NT2/D1 (cell line): ENCODE measurements around the gene PTPN14.

DNA sequence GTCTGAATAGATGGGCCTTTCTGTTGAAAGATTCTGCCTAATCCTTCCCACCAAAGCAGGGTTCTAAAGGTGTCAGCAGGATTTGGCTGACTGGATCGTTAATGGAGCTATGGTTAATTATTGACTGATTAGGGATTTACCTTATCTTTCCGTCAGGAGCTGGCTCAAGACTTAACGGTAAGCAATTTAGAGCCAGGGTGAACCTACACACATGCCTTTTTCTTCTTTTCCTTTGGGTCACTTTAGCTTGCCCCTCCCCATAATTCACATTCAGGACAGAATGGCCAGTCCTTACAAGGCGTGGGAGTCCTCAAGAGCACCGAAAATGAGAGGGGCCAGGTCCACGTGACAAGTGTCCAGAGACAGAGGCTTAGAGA, 10.8 kb upstream of the PROX1 start:
- RRBS, 2 experiments: no CpG with 5 or more reads among the region's 6 CpGs

- RRBS, 2 experiments: no CpG with 5 or more reads among the region's 9 CpGs
Measured at GRCh38 chr1:213977452-213977972, 10.3 kb upstream of the PROX1 start.

DNA sequence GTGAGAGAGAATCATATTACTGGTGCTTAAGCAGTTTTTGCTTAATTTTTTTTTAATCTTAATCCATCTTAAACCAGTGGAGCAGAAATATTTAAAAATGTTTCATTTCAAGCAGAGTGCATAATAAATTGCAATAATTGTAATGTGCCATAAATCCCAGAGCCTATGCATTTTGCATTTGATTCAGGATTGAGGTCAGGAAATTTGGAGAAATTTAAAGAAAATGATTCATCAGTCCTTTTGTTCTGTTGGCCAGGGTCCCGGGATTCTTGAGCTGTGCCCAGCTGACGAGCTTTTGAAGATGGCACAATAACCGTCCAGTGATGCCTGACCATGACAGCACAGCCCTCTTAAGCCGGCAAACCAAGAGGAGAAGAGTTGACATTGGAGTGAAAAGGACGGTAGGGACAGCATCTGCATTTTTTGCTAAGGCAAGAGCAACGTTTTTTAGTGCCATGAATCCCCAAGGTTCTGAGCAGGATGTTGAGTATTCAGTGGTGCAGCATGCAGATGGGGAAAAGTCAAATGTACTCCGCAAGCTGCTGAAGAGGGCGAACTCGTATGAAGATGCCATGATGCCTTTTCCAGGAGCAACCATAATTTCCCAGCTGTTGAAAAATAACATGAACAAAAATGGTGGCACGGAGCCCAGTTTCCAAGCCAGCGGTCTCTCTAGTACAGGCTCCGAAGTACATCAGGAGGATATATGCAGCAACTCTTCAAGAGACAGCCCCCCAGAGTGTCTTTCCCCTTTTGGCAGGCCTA, 8.6 kb downstream of the PROX1 start:
- RRBS, 2 experiments: 96 to 100% methylated on average over 3 of the region's 12 CpGs

DNA sequence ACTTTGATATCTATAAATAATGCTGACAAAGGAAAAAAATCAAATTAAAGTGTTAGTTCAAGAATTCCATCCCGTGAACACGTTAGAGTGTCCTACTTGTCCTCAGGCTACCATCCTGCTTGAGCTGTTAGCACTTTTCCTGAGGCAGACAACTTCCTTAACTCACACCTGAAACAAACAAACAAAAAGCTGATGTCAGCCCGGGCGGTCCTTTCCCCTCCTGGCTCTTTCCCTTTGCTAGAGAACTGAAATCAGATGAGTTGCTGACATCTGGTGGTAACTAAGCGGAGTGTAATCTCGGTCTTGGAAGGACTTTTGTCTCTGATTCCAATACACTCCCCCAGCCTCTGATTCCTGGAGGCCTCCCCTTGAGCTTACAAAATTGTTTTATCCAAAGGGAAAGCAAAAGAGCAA, 135.3 kb downstream of the PROX1 start:
- RRBS, 2 experiments: no CpG with 5 or more reads among the region's 6 CpGs

DNA sequence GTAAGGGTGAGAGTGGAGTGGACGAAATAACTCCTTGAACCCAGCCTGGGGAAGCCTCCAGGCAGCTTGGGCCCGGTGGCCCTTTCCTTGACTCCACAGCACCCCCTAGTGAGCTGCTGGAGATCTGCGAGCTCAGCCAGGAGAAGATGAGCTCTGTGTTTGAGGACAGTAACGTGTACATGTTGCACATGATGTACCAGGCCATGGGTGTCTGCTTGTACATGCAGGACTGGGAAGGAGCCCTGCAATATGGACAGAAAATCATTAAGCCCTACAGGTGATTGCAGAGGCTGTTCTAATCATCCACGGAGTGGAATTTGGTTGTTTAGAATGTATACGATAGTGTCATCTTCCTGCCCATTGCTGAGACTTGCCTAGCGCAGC, 50.9 kb downstream of the SMYD2 start:
- RRBS, 2 experiments: no CpG with 5 or more reads among the region's 7 CpGs

GRCh38 chr1:214354677-214355195, 73.8 kb downstream of the SMYD2 start:
- RRBS, 2 experiments: no CpG with 5 or more reads among the region's 3 CpGs

- RRBS, 2 experiments: no CpG with 5 or more reads among the region's 9 CpGs
Measured at GRCh38 chr1:214377779-214378305, 96.9 kb downstream of the SMYD2 start.

DNA sequence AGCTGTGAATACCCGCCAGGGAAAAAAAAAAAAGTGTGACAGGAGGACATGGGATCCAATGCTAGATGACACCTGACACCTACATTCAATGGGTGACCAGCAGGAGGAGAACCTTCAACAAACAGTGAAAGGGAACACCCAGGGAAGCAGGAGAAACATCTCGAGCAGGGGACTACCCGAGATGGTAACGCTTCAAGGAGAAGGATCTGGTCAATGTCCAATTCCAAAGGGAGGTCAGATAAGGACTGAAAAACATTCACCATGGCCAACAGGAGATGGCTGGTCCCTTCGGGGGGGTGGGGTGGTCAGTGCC, 46.3 kb downstream of the PTPN14 start:
- RRBS, 2 experiments: no CpG with 5 or more reads among the region's 5 CpGs

- RRBS, 2 experiments: under 1 to 2% methylated on average over 27 to 40 of the region's 96 CpGs
Measured at GRCh38 chr1:214551169-214552164, at the start of gene PTPN14. Gene PTPN14 (minus strand): TSS chr1:214551602.

DNA sequence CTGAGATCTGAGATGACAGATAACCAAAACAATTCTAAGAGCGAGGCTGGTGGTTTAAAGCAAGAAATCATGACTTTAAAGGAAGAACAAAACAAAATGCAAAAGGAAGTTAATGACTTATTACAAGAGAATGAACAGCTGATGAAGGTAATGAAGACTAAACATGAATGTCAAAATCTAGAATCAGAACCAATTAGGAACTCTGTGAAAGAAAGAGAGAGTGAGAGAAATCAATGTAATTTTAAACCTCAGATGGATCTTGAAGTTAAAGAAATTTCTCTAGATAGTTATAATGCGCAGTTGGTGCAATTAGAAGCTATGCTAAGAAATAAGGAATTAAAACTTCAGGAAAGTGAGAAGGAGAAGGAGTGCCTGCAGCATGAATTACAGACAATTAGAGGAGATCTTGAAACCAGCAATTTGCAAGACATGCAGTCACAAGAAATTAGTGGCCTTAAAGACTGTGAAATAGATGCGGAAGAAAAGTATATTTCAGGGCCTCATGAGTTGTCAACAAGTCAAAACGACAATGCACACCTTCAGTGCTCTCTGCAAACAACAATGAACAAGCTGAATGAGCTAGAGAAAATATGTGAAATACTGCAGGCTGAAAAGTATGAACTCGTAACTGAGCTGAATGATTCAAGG, 38.8 kb downstream of the CENPF start:
- RRBS, 2 experiments: no CpG with 5 or more reads among the region's 5 CpGs

GRCh38 chr1:215081621-215082031, 911 bp upstream of the KCNK2 start:
- RRBS, 2 experiments: no CpG with 5 or more reads among the region's 18 CpGs

GRCh38 chr1:215083345-215083792, 832 bp downstream of the KCNK2 start:
- RRBS, 2 experiments: 8 to 13% methylated on average over 2 of the region's 20 CpGs

- RRBS, 2 experiments: no CpG with 5 or more reads among the region's 2 CpGs
Measured at GRCh38 chr1:215157211-215157605, 74.7 kb downstream of the KCNK2 start.

DNA sequence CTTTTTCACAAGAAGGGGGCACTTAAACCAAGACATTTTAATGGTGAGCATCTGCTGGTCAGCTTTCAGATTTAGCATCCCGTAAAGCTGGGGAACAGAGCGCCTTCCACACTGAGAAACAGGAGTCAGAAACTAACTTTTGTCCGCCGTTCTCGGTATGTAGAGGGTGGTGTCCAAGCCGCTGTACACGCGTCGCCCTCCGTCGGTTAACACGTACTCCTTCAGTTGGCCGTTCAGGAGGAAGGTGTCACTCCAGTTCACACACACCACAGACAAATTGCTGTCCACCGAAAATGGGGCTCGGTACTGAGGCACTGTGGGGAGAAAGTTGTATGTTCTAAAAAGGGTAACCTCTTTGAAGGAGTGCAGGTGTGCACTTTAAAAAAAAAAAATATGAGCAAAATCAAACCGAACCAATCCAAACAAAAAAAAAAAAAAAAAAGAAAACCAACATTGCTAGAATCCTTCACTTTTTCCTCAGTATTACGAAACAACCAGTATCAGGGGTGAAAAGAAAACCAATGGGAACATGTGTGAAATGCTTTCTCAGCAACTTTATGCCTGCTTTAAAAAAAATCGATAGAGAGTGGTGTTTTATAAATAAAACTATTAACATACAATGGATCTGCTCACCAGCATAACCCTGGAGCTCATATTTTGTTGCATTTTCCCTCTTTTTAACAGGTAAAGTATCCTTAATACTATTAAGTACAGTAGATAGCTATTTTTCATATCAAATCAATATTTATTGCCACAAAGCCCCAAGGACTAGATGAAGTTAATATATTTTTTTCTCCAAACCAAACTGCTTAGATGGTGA, 73.5 kb downstream of the KCTD3 start:
- RRBS, 2 experiments: no CpG with 5 or more reads among the region's 18 CpGs

DNA sequence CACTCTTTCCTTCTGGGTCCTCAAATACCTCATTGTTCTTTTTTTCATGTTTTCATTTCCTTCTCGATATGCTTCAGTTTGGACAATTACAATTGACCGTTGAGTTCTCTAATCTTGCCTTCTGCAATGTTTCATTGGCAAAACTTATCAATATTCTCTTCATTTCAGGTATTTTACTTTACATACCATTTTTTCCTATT, 261.2 kb downstream of the USH2A start:
- RRBS, 2 experiments: no CpG with 5 or more reads among the region's 2 CpGs

DNA sequence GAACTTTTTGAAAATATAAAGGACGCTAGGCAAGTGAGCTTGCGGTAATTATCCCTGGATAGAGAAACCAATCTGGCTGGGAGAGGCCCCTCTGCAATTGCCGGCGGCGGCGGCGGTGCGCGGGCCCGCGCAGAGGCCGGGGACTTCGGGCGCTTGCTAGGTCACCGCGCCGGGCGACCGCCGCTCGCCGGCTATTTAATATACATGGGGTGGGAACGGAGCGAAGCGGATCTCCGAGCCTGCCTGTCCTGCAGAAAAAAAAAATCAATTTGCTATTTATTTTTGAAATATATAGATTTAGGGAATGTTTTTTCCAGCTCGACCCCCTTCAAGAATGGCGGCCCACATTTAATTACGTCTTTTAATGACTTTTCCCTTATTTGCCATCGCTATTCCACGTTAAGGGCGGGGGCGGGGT, 416.4 kb upstream of the ESRRG start:
- RRBS, 2 experiments: 1 to 3% methylated on average over 10 of the region's 33 CpGs

DNA sequence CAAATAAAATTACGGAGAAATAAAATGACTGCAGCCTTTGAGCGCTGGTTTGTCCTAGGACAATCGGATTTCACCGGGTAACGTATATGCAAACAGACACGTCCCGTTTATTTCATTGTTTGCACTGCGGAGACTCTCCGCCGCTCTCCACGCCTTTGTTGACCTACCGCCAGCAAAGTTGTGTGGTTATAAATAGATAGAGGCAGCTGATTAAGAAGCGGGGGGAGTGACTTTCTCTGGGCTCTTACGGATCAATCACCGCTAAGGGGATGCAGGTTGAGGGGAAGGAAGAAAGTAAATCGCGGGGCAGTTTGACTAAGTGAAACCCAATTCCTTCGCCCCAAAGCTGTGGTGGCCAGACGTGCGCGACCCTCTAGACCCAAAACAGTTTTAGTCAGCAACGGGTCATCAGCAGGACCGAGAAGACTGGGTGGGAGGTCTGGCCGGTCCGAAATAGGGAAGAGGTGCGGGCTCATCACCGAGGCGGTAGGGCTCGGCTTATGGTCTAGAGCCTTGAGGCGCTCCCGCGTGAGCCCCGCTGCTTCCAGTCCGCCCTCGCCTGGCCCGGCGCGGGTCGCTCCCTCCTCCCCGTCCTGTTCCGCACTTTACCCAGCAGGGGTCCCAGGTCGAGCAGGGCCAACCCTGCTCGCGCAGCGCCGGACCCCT, 120.9 kb upstream of the RRP15 start:
- RRBS, 2 experiments: 2 to 3% methylated on average over 11 to 14 of the region's 46 CpGs

- RRBS, 2 experiments: 2 to 3% methylated on average over 18 of the region's 58 CpGs
Measured at GRCh38 chr1:218165120-218166036, 119.7 kb upstream of the RRP15 start.

DNA sequence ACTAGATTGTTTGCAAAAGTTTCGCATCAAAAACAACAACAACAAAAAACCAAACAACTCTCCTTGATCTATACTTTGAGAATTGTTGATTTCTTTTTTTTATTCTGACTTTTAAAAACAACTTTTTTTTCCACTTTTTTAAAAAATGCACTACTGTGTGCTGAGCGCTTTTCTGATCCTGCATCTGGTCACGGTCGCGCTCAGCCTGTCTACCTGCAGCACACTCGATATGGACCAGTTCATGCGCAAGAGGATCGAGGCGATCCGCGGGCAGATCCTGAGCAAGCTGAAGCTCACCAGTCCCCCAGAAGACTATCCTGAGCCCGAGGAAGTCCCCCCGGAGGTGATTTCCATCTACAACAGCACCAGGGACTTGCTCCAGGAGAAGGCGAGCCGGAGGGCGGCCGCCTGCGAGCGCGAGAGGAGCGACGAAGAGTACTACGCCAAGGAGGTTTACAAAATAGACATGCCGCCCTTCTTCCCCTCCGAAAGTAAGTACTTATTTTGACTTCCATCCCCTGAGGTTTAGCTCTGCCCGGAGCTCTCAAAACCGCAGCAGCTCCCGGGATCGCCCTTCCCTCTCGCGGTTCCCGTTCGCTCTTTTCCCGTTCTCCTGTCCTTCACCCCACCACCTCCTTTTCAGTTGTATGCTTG, 1.5 kb downstream of the TGFB2 start:
- RRBS, 2 experiments: 2 to 8% methylated on average over 3 of the region's 34 CpGs